Measurements from ENCODE around the gene NEMF.

DNA sequence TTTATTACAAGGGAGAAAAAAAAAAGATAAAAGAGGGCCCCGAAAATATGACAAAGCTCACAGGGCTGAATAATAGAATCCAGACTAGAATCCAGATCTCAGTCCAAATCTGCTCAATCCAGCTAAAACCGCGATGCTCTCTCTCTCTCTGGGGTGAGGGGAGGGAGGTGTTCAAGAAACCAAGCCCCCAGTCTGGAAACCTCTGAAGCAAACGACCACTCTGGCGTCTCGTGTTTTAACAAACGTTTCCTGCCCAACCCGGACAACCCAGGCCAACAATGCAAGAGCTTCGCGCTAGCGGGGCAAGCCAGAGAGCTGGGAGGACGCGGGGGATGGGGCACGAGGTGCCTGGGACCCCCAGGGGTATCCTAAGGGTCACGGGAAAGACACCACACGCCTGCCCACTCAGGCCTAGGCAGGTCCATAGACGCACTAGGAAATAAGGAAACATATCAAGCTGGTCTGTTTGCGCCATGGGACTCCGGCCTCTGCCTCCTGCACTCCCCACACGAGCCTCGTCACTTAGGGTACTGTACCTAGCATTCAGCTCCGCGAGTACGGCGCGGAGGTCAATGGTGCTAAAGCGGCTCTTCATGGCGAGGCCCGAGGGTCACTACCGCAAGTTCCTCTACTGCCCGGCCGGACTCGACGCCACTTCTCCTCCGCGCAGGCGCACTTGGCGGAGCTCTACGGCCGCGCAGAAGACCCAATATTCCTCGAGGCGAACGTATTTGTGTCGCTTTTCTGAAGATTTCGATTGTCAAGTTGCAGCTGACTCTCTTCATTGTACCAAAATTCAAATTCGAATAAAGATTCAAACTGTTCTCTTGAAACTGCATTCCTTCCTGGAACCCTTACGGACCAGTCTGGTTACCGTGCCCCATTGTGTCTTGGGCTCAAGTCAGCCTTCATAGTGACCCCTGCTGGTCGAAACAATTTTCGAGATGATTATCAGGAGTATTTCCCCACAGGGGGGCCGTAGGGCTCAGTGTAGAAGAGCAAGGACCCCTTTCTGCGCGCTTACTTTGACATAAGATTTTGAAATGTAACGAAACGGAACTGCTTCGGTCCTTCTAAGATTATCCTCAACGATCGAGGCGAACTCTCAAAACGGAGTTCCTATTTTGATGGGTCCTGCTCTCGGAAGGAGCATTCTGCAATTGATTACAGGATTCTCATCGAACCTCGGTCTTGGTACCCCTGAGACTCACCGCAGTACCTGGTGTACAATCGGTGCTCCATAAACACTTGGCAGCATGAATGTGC is at the start of gene NEMF:
NEMF (minus strand) TSS at position 630 of the 1,266 bp plus-strand sequence.
- CAGE, long polyA plus RNA, result no peak
- RRBS, result no CpG with 5 or more reads among the region's 66 CpGs

GRCh38 chr14:49865441-49865735 is 12.8 kb upstream of the NEMF start:
- CAGE, long polyA plus RNA, result no peak
- RRBS, result no CpG with 5 or more reads among the region's 4 CpGs

- CAGE, long polyA plus RNA, result no peak
Observed at GRCh38 chr14:49896430-49896912, 3.6 kb downstream of the ARF6 start.

GRCh38 chr14:49897861-49898382 is 5.0 kb downstream of the ARF6 start:
- CAGE, long polyA plus RNA, result no peak
- RRBS, result no CpG with 5 or more reads among the region's 1 CpG

- CAGE, long polyA plus RNA, result no peak
- RRBS, result no CpG with 5 or more reads among the region's 6 CpGs
Observed at GRCh38 chr14:49960471-49960952, 67.6 kb downstream of the ARF6 start.

GRCh38 chr14:49970356-49971058 is 77.6 kb downstream of the ARF6 start:
- CAGE, long polyA plus RNA, result no peak
- RRBS, result no CpG with 5 or more reads among the region's 9 CpGs

GRCh38 chr14:49986534-49987206 is 93.8 kb downstream of the ARF6 start:
- CAGE, long polyA plus RNA, result no peak
- RRBS, result no CpG with 5 or more reads among the region's 7 CpGs

DNA sequence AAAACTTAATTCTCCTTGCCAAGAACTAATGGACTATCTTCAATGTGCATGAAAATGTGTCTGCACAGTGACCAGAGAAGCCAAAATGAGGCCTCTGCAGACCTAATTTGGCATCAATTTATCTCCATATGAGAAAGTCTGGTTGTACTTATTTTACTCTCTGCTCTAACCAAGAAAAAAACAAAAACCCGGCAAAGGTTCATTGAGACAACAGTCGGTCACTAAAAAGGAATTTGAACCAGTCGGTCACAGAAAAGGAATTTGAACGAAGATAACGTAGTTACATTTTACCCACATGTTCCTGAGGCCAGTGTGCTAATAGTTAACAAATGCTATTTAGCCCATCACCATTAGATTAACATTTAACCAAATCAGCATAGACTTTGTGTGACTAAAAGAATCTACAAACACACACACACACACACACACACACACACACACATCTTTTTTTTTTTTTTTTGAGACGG is 94.4 kb downstream of the ARF6 start:
- CAGE, long polyA plus RNA, result no peak
- RRBS, result no CpG with 5 or more reads among the region's 6 CpGs

DNA sequence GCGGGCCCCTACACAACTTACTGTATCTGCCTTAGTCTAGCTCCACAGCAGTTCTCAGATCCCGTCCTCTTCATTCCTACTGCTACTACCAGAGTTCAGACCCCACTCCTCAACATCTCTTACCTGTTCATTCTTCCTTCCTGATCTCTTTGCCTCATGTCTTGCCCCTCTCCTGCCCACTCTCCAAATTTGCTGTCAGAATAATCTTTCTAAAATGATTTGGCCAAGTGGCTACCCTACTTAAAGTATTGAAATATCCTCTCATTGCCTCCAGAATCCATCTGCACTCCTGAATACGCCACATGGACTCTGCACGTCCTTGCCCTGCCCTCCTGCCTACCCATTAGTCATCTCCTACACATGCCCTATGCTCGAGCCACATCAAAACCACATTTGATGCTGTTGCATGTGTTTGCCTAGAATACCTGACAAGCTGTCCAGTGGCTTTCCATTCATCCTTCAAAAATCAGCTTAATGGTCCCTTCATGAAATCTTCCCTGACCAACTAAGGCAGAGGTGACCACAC is 17.1 kb downstream of the VCPKMT start:
- CAGE, long polyA plus RNA, result no peak
- RRBS, result no CpG with 5 or more reads among the region's 5 CpGs

- CAGE, long polyA plus RNA, result no peak
- RRBS, result 1% methylated on average over 38 of the region's 60 CpGs
Observed at GRCh38 chr14:50230820-50231456, 440 bp downstream of the SOS2 start.

DNA sequence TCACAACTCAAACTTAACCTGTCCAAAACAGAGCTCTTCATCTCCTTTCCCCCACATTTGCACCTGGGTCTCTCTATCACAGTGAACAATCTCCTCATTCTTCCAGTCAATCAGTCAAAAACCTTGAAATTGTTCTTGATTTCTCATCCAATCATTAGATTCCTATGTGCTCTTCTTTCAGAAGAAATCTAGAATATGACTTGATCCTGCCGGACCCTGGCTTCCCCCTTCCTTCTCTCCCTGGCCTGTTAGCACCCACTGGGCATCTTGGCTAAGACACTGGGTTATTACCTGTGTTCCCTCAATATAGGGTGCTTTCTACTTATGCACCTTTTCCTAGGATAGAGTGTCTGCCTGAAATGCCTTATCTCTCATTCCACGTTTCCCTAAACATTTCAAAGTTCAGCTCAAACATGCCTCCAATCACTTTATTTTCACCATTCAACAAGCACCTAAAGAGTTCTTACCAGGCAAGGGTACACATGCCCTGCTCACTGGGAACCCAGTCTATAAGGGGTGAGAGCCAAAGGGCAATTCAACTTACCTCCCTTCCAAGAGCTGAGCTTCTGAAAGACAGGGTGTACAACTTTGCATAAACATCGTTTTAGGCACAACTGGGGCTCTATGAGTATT is 3.8 kb downstream of the CDKL1 start:
- CAGE, long polyA plus RNA, result no peak
- RRBS, result no CpG with 5 or more reads among the region's 3 CpGs

DNA sequence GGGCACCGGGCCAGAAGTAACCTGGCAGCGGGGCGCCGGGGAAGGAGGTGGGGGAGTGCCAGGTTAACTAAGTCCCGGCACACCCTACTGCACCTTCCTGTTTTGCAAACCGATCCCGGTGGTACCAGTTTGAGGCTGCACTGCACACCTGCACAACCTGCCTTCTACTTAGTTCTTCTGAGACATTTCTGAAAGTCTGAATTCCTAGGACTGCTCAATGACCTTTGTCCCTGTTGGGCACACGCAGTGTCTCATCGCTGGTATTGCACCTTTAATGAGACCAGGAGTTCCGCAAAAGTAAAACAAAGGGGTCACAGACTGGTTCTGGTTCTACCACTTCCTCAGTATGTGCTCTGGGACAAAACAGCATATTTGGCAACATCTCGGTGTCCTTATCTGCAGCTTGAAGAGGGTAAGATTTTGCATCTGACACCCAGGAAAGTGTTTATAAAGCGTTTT is 616 bp upstream of the MAP4K5 start:
- CAGE, long polyA plus RNA, result no peak
- RRBS, result no CpG with 5 or more reads among the region's 12 CpGs

DNA sequence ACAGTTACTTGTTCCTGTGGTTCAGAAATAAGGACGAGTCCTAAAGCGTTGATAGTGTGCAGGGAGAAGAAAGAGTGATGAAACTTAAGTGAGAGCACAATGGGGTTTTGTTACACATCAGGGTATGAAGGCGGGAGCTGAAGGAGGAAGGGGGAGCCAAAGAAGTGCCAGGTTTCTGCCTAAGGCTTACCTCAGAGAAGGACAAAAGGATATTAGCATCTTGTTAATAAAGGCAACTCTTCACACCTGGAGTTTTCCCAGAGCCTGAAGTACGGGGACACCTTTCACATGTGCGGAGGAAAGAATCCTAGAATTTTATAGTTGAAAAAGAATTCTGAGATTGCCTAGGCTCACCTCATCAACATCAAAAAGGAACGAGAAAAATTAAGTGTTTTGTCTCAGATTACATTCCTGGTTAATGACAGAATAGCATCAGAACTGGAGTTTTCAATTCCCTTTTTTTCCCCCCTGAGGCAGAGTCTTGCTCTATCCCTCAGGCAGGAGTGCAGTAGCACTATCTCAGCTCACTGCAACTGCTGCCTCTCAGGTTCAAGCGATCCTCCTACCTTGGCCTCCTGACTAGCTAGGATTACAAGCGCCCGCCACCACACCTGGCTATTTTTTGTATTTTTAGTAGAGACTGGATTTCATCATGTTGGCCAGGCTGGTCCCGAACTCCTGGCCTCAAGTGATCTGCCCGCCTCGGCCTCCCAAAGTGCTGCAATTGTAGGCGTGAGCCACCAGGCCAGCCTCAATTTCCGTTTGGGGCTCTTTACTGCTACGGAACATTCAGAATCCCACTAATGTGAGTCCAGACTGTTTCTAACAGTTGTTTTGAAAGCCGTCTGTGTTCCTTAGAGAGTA is 2.3 kb upstream of the SAV1 start:
- CAGE, long polyA plus RNA, result no peak
- RRBS, result no CpG with 5 or more reads among the region's 16 CpGs

- CAGE, long polyA plus RNA, result no peak
- RRBS, result no CpG with 5 or more reads among the region's 4 CpGs
Observed at GRCh38 chr14:50737150-50737604, 69.1 kb upstream of the SAV1 start.

GRCh38 chr14:50752468-50753150 is 78.4 kb downstream of the NIN start:
- CAGE, long polyA plus RNA, result no peak
- RRBS, result no CpG with 5 or more reads among the region's 6 CpGs

- CAGE, long polyA plus RNA, result no peak
- RRBS, result no CpG with 5 or more reads among the region's 13 CpGs
Observed at GRCh38 chr14:50757066-50757974, 73.6 kb downstream of the NIN start.

DNA sequence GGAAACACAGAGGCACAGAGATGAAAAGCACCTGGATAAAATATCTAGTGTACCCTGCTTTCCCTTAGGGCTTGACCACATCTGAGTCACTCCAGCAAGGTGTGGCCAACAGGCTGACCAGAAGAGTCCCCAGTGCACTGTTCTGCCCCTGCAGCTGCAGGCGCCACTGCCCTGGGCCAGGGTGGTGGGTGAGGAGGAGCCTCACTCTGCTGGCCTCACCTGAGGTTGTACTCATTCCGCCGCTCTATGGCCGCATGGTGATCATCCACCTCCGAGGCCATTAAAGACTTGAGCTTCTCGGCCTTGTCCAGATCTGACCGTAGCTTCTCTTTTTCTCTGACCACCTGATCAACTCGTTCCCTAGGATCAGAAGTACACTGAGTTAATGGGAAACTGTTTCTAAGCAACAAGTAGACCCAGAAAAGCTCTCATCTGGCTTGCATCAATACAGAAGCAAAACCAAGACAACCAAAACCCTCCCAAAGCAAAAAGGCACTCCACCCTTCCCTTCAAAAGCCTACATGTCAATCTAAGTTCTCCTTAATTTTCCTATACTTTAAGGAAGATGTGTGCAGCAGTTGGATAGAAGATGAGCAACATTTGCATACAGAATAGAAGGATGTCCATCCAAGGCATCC is 60.2 kb downstream of the NIN start:
- CAGE, long polyA plus RNA, result no peak
- RRBS, result no CpG with 5 or more reads among the region's 8 CpGs

DNA sequence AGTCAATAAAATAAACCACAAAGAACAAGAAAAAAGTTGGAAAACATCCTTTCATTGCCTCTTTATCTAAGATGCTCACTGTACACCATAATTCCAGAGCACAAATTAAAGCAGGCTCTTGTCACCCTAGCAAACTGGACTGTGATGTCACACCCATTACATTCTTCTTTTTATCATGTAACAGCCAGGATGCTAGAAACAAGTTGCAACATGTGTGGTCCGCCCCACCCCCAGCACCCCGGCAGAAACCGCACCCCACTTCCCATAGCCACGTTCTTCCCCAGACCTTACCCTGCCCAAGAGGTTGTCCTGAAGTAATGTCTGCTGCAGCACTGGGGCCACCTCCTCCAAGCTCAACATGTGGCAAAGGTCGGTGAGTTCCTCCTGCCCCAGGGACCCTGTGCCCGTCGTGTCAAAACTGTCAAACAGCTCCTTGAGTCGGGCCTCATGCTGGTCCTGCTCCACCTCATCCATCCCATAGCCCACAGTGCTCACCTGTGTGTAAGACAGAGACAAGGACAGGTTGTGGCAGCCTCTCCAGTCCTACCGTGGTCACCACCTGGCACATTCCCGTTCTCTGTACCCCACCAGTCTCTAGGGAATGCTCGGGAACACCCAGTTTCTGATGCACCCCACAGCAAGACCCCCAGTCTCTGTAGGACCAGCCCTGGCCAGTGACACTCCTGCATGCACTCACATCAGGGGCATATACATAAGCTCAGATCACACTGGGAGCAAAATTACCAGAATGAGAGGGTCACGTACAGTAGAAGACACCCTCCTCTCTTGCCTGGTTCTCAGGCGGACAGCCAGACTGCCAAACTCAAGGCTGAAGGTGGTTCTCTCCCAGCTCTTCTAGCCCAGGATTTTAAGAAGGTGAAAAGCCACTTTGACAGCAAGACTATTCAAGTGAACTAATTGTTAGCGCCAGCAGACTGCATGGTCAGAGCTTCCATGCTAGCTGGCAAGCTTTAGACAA is 9.1 kb downstream of the NIN start:
- CAGE, long polyA plus RNA, result no peak
- RRBS, result no CpG with 5 or more reads among the region's 14 CpGs

DNA sequence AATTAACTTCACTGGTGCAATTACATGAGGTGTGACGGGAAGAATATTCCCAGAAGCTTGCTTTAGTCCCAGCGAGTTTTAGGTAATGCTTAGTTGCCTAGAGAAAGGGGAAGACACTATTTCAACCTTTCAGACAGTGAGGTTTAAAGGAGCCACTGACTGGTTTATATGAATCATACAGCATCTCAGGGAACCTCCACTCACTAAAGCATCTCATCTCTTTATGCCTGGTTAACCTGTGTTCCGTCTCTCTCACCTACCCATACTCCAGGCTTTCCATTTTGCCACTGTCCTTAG is 8.3 kb downstream of the NIN start:
- CAGE, long polyA plus RNA, result no peak
- RRBS, result no CpG with 5 or more reads among the region's 3 CpGs

- CAGE, long polyA plus RNA, result no peak
- RRBS, result no CpG with 5 or more reads among the region's 8 CpGs
Observed at GRCh38 chr14:50823503-50824439, 7.2 kb downstream of the NIN start.

Measured in mammary epithelial cell (primary cell).